M059J (cell line): ENCODE measurements around a stretch of chr2.

GRCh38 chr2:241809378-241809692 is 342 bp downstream of the NEU4 start:
- RAMPAGE, long total RNA: no peak

- RAMPAGE, long total RNA: no peak
Measured at GRCh38 chr2:241821350-241821905, 12.4 kb downstream of the NEU4 start.

GRCh38 chr2:242084657-242084900 is 184.3 kb upstream of the FAM240C start:
- RAMPAGE, long total RNA: no peak